SJCRH30 (cell line): ENCODE results near the gene TEX50.

GRCh38 chr1:171540067-171540923 is 55.0 kb downstream of the PRRC2C start:
- RAMPAGE, long total RNA = no peak

DNA sequence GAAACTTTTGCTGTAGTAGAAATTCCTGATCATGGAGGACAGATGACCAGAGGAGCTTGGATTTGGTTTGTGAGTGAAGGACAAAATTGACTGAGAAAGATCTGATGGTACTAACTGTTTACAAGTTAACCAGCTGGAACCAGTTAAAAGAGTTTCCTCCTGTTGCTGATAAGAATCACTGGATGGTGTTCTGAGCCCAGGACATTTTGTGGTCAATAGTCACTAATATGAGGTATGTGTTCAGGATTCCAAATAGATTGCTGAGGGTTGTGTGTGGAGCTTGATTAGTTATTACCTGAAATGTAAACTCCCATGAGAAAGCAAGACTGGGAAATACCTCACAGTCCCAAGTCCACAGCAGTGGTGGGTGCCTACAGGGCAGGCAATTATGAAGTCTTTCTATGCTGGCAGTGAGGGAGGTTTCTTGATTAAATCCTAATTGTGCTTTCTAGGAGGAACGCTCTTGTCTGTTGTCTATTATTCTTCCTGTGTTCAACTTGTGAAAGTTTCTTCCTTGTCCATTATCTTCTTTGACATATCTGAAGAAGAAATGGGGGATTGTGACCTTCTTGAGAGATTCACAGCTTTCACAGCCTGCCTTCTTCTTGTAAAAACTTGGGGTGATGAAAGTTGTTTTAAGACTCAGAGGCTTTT is 164.6 kb downstream of the DNM3 start:
- RAMPAGE, long total RNA = no peak

GRCh38 chr1:172138713-172138966 is 281.8 kb upstream of the C1orf105 start:
- RAMPAGE, long total RNA = no peak

- RAMPAGE, long total RNA = no peak
Measured at GRCh38 chr1:172537806-172538270, 4.9 kb downstream of the SUCO start.

- RAMPAGE, long total RNA = no peak
Measured at GRCh38 chr1:173210788-173211037, 3.6 kb upstream of the TNFSF4 start.

DNA sequence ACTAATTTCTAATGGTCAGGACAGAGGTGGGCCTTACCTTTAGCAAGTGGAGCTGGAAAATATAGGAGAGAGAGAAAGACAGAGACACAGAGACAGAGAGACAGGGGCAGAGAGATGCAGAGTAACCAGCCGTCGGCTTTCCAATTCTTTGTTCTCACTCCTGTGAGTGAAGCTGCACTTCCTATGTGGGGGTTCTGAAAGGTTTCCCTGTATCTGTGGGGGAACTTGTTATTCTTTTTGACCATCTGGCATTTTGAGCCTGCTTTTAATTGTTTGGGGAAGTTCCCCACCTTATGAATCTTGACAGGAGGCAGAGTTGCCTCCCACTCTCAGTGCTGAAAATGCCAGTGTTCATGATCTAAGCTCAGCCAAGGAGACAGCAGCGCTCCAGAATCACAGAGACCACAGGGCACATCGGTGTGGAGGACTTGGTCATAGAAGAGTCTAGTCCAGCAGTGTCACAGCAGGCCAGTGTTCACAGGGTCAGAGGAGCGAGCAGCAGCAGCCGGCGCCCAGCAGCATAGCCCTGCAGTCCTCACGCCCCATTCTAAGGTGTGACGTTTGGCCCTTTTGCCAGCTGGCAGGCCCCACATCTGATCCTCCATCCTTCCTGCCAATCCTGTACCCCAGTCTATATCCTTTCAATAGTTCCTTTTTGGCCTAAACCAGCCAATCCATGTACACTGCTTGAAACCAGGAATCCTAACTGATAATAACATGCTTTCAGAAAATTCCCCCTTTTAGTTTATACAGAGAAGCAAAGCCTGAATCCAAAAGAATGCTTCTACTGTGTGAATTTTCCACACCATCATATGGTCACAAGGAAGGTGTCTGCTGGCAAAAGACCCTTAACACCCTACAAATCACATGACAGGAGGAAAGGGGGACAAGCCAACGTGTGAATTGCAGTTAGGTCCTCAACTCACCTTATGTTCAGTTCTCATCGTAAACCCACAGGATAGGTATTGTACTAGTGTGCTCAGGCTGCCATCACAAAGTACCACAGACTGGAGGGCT is 63.7 kb upstream of the PRDX6 start:
- RAMPAGE, long total RNA = no peak

- RAMPAGE, long total RNA = no peak
Measured at GRCh38 chr1:173523307-173523738, 46.2 kb downstream of the PRDX6 start.

DNA sequence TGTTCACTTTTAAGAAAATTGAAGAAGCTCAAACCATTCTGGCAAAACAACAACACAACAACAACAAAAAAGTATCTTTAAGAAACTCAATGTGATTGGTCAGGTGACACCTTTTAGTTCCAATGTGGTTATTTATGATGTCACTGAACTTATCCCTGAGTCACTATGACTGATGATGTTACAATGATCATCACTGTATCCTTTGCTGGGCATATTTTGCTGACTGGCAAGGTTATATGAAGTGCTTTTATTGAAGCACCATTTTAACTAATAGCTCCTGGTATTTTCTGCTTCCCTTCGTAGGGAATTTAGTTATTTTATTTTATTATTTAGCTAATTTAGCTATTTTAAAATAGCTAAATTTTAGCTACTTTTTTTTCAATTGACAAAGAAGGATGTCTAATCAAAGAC is at the start of gene TEX50:
Gene TEX50 (plus strand): TSS at position 212 of the 411 bp plus-strand sequence.
- RAMPAGE, long total RNA = no peak

GRCh38 chr1:173733623-173734424 is 19.0 kb downstream of the KLHL20 start:
- RAMPAGE, long total RNA = no peak

- RAMPAGE, long total RNA = no peak
Measured at GRCh38 chr1:173861666-173862473, 6.3 kb upstream of the ZBTB37 start.

DNA sequence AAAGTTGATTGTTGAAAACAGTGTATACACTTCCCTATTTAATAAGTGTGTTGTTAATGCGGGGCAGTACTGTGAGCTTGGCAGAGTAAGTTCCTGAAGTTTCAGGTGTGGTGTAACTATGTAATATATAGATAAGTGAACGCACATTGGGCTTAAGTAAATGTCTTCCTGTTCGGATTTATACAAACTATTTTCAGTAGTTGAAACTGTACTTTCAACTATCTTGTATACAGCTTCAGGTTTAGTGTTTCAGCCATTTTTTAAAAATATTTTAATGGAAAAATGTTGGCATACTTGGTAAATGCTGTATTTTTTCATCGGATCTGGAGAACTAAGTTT is 922 bp downstream of the ZBTB37 start:
- RAMPAGE, long total RNA = no peak

GRCh38 chr1:173925535-173925894 is 8.4 kb upstream of the SERPINC1 start:
- RAMPAGE, long total RNA = no peak

DNA sequence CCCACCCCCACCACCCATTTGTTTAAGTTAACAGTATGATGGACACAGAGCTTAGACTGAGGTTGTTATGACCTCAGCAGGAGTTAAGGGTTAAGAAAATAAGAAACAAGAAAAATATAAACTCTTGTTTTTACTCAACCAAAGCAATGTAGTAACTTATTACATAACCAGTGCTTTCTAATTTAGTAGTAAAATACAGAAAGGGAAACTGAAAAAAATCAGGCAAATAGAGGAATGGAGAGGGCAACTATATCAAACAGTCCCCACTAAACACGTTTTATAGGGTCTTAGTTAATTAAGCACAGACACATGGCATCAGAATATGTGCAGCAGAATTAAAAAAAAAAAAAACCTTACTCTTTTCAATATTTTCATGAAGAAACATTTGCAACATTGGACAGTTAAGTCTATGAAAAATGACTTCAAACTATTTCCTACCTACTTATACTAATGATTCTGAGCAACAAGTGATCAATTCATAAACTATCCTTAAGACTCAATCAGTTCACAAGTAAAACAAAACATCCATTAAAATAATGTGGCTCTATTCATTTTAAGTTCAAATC is 20.1 kb upstream of the SERPINC1 start:
- RAMPAGE, long total RNA = no peak

- RAMPAGE, long total RNA = no peak
Measured at GRCh38 chr1:174265136-174265839, 106.0 kb downstream of the RABGAP1L start.

- RAMPAGE, long total RNA = no peak
Measured at GRCh38 chr1:174437202-174437704, 10.5 kb upstream of the GPR52 start.

DNA sequence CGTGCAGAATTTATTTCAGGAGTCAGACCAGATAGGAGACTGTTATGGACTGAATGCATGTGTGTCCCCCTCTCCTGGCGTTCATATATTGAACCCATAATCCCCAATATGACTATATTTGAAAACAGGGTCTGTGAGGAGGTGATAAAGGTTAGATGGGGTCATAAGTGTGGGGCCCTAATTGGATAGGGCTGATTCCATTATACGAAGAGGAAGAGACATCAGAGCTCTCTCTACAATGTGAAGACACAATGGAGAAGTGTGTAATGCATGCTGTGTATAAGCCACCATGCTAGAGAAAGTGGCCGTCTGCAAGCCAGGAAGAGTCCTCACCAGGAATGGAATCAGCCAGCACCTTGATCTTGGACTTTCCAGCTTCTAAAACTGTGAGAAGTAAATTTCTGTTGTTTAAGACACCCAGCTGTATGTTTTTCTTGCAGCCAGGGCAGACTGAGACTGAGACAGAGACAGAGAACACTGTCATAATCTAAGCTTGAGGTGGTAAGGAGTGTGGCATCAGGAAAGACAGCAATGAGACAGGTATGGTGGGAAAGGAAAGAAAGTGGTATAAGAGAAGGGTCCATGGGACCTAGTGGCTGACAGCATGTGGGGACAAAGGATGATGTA is 24.1 kb downstream of the GPR52 start:
- RAMPAGE, long total RNA = no peak

GRCh38 chr1:174812688-174813347 is 186.9 kb upstream of the CACYBP start:
- RAMPAGE, long total RNA = no peak

DNA sequence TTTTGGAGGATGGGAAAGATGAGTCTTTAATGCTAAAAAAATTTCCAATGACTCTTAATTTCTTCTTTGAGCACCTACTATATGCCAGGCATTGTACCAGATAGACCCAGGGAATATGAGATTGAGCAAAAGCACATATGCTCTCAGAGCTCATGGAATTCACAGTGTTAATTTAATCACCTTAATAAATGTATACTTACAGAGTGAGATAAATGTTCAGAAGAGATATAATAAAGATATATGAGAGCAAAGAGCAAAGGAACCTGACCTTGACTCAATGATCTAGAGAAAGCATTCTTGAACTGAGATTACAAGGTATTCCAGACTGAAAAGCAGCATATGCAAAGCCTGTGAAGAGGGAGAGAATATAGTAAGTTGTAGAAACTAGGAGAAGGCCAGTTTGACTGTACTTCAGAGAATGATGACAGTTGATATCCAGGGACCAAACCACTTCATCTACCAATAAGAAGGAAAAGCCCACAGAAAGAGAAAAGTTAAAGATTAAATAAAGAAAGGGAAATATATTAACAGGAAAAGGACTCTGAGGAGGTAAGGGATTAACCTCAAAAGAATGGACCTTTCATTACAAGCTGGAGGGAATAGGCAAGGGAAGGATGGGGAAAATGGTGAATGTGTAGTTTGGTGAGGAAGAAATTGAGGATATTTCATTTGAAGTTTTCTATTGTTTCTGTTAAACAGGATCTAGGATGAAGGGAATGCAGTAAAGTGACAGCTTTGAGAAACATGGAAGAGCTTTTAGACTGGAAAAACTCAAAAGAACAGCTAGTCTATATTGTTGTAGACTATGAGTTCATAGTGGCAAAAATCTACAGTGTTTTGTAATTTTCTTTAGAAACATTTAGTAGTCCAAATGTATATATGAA is 180.2 kb upstream of the CACYBP start:
- RAMPAGE, long total RNA = no peak

- RAMPAGE, long total RNA = no peak
Measured at GRCh38 chr1:174964997-174965589, 34.7 kb upstream of the CACYBP start.

DNA sequence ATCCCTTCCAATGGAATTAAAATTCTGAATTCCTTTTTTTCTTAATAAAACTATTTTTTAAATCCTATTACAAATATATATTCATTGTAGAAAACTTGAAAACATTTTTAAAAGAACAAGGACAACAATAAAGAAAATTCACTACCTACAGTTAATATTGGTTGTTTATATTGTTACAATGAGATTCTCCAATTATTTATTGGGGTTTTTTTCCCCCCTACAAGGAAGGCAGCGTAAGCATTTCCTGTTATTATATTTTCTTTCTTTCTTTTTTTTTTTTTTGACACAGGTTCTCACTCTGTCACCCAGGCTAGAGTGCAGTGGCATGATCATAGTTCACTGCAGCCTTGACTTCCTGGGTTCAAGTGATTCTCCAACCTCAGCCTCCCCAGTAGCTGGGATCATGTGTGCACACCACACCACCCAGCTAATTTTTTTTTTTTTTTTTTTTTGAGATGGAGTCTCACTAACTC is 32.8 kb upstream of the CACYBP start:
- RAMPAGE, long total RNA = no peak